Peripheral blood mononuclear cell (primary cell): ENCODE measurements around the genes MIDEAS and PROX2.

- PRO-cap, 8 experiments = no peak in any of the 8 experiments
Measured at GRCh38 chr14:71848885-71849222, 83.4 kb upstream of the RGS6 start.

- PRO-cap, 8 experiments = no peak in any of the 8 experiments
Measured at GRCh38 chr14:71856210-71856927, 75.9 kb upstream of the RGS6 start.

DNA sequence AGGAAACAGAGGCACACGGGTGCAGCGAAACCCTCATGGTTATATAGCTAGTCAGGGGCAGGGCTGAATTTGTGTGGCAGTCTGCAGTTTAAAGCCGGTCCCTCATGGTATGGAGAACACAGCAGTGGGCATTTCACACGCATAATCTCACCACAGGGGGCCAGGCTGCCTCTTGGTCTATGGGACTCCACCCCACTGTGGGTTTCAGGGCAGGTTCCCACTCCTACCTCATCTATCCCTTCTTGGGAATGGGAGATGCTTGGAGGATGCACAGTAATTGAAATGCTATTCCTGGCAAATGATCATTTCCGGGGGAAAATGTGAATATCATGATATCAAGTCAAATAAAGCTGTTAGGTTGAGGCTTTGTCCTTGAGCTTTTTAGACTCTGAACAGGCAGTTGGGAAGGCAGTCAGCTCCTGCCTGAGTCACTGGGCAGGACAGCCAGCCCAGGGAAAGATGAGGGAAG lies 400.7 kb downstream of the RGS6 start:
- PRO-cap, 8 experiments = no peak in any of the 8 experiments

GRCh38 chr14:72849072-72849404 lies 44.9 kb downstream of the DPF3 start:
- PRO-cap, 8 experiments = no peak in any of the 8 experiments

GRCh38 chr14:72849405-72849744 lies 44.5 kb downstream of the DPF3 start:
- PRO-cap, 8 experiments = no peak in any of the 8 experiments

GRCh38 chr14:73083427-73083606 lies 25.0 kb downstream of the RBM25 start:
- PRO-cap, 8 experiments = no peak in any of the 8 experiments

- PRO-cap, 8 experiments = no peak in any of the 8 experiments
Measured at GRCh38 chr14:73237655-73238971, 807 bp downstream of the PAPLN start.

DNA sequence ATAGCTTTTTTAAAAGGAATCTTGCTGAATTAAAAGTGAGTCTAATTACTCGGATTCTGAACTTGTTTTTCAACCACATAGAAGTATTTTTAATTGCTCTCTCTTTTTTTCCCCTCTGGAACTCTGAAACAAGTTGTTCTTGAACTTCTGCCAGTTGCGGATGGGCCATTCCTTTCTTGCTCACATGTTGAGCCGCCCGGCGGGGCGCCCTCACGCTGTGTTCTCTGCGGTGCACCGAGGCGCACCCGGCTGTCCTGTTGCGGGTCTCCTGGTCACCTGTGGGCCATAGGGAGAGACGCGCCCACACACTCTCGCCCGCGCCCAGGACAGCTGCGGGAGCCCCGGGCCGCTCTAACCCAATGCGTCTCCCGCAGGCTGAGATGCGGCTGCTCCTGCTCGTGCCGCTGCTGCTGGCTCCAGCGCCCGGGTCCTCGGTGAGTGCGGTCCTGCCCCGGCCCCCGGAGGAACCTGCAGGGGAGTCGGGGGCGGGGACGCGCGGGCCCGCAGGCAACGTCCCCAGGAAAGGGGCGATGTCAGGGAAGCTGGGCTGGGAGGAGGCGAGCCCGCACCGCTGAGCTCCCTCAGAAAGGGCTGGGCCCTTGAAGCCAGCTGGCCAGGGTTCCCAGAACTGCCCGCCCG lies 2.2 kb downstream of the PAPLN start:
- PRO-cap, 8 experiments = no peak in any of the 8 experiments

DNA sequence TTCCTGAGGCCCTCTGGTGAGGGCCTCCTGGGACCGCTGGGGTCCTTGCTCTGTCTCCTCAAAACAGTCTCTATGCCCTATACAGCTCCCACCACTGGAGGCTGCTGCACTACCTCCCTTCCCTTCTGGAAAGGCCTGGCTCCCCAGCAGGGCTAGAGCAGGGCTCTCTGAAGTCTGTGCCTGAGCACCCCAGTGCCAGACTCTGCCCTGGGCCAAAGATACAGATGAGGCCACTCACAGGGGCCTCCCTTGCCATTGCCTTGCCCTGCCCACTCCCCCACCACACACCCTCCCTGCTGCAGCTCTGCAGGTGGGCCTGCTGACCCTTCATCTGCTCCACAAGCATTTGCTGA lies 13.6 kb downstream of the MIDEAS start:
- PRO-cap, 8 experiments = no peak in any of the 8 experiments

DNA sequence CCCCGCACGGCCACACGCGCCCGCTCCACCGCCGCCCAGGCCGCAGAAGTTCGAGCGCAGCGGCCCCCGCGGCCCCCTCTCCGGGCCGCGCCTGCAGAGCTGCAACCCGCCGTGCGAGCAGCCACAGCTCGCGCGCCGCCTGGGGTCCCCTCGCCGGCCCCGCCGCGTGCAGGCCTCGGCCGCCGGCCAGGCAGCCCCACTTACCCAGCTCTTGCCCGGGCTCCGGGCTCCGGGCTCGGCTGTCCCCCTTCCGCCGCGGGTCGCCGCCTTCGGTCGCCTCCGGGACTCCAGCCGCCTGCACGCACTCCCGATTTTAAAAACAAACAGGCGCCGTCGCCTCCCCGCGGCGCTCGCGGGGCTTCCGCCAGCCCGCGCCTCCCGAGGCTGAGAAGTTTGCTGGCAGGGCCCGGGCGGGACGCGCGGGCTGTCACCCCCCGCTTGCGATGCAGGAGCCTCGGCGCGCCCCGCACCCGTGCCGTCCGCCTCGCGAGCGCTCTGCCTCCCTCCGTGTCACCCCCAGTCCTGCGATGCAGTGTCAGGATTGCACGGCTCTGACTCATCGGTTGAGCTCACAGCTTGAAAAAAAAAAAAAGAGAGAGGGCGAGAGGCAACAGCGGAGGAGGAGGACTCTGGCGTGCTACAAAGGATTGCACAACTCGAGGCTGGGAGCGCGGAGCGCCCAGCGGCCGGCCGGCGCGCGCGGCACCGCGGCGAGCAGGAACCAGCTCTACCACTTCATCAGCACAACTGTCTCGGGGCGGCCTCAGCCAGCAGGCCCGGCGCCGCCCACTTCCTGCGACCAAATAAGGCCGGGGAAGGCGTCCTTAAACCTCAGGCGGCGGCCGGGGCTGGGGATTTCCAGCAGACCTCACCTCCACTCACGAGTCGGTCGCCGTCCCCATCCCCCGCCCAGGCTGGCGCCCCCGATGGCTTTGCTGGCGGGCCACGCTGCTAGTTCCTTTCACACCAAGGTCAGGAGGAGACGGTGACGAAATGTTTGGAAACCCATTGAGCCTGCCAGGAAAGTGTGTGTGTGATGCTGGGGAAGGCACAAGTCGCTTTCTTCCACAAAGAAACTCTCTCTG lies at the start of gene MIDEAS:
Gene MIDEAS (minus strand): TSS at position 745 of the 1,085 bp plus-strand sequence.
- PRO-cap, 8 experiments = peak in 8 of 8 experiments; most common plus-strand start position 387 of the sequence (in 8); most common minus-strand start position 497 of the sequence (in 8)

DNA sequence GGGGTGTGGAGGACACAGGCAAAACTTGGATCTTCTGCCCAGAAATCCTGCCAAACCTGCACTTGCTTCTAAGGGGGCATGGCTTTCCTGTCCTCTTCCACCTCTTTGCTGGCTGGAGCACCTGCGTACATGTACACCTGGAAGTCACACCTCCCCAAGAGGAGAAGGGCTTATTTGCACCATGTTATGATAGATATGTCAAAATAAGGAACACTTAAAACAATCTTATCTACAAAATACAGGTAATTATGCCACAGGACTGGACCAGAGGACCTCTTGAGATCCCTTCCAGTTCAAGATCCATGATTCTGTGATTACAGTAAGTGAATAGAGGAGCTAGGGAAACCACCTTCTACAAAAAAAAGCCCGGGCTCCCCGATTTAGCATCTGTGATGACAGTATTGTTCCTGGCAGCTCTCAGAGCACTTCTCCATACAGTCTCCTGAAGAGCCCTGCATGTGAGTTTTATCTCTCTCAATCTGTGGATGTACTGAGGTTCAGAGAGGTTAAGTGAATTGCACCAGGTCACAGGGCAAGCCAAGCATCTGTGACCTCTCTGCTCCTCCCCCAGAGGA lies 1.3 kb upstream of the MIDEAS start:
- PRO-cap, 8 experiments = peak in 1 of 8 experiments; most common plus-strand start position 398 of the sequence (in 1); most common minus-strand start position 301 of the sequence (in 1)

- PRO-cap, 8 experiments = peak in 5 of 8 experiments; most common plus-strand start chr14:73772083 (in 3); most common minus-strand start chr14:73771910 (in 5)
Measured at GRCh38 chr14:73771822-73772245, 11.7 kb upstream of the MIDEAS start.

GRCh38 chr14:73797629-73798059 lies 37.5 kb upstream of the MIDEAS start:
- PRO-cap, 8 experiments = no peak in any of the 8 experiments

DNA sequence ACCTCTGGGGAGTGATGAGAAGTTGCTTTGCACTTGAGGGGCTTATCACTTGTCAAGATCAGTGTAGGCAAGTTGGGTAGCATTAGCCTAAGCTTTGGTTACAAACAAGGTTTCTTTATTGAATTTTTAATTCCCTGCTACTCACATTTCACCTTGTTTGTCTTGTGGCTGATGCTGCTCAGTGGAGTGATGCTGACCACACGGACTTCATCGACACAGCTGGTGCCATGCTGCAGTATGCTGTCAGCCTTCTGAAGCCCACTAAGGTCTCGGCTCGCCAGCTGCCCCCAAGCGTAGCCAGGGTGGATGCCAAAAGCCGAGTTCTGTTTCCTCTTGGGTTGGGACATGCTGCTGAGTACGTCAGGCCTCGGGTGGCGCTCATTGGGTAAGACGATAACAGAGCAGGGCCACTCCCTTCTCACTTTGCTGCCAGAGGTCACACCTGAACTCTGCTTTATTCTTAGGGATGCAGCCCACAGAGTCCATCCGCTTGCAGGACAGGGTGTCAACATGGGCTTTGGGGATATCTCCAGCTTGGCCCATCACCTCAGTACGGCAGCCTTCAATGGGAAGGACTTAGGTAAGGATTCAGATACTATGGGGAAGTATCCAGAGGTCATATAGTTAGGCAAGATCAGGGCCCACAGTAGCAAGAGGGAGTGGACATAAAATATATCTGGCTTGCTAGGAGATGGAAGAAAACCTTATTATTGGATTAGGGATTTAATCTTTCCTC lies 11.1 kb downstream of the COQ6 start:
- PRO-cap, 8 experiments = no peak in any of the 8 experiments

- PRO-cap, 8 experiments = no peak in any of the 8 experiments
Measured at GRCh38 chr14:74551727-74552428, 58.3 kb downstream of the ISCA2 start.

- PRO-cap, 8 experiments = no peak in any of the 8 experiments
Measured at GRCh38 chr14:74815993-74816455, 52.9 kb downstream of the YLPM1 start.

DNA sequence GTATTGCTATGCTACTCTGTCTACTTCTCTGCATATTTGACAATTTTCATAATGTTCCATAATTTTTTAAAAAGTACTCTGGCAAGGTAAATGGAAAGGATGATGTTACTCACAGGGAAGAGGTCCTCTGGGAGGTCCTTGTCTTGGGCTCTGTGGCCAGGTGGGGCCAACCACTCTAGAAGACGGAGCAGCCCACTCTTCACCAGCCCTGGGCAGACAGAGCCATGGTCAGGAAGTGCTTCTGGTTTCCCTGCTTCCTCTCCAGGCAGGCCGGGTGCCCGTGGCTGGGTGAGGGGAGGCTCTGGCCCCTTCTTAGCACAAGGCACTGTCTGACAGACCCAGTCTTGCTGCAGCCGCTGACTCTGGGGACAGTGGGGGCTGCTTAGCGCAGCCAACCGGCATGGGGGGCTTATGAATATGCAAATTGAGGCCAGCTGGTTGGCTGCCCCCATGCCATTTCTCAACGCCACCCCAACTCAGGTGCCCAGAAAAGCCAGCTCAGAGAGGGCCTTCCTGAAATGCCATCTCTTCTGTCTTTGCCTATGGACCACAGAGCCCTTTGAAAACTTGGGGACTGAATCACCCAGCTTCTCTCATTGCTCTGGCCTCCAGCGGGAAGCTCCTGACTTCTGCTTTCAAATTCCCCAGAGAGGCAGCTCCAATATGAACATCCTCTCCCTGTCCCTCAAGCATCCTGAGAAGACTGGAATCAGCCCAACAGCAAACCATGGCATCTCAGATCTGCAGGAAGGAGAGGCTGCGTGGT lies at the start of gene PROX2:
Gene PROX2 (minus strand): TSS at position 364 of the 766 bp plus-strand sequence.
- PRO-cap, 8 experiments = peak in 2 of 8 experiments; most common plus-strand start position 255 of the sequence (in 1); most common minus-strand start position 218 of the sequence (in 1)

- PRO-cap, 8 experiments = peak in 3 of 8 experiments; most common plus-strand start chr14:74903360 (in 3)
Measured at GRCh38 chr14:74902989-74903962, 19.8 kb downstream of the RPS6KL1 start.

- PRO-cap, 8 experiments = no peak in any of the 8 experiments
Measured at GRCh38 chr14:74980596-74981672, 21.8 kb upstream of the EIF2B2 start.

GRCh38 chr14:75068806-75068942 lies 767 bp upstream of the ZC2HC1C start:
- PRO-cap, 8 experiments = no peak in any of the 8 experiments